Thoracic aorta endothelial cell (primary cell): ENCODE measurements around a stretch of chr5.

GRCh38 chr5:170771467-170771948 is 12.0 kb upstream of the GABRP start:
- CAGE, long polyA plus RNA: no peak

- CAGE, long polyA plus RNA: no peak
These were observed 141.4 kb upstream of the SMIM23 start for GRCh38 chr5:171644223-171644574.

GRCh38 chr5:172047052-172047559 is 40.7 kb upstream of the FBXW11 start:
- CAGE, long polyA plus RNA: no peak

DNA sequence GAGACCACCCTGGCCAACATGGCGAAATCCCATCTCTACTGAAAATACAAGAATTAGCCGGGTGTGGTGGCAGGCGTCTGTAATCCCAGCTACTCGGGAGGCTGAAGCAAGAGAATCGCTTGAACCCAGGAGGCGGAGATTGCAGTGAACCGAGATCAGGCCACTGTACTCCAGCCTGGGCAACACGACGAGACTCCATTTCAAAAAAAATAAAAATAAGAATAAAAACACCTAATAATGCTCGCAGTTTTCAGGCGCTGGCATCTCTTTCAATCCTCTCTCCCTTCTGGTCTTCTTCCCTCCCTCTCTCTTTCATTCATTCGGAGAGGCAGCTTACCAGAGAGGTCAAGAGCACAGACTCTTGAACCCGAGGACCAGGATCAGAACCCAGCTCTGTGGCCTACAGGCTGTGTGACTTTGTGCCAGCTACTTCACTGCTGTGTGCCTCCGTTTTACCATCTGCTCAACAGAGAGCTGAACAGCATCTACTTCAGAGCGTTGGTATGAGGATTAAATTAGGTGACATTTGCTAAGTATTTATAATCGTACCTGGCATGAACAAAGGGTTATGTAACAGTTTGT is 87.3 kb downstream of the STK10 start:
- CAGE, long polyA plus RNA: no peak

- CAGE, long polyA plus RNA: no peak
These were observed 69.8 kb downstream of the STK10 start for GRCh38 chr5:172118099-172118822.

- CAGE, long polyA plus RNA: no peak
These were observed 14.3 kb downstream of the STK10 start for GRCh38 chr5:172173639-172174237.

GRCh38 chr5:172174627-172175249 is 13.3 kb downstream of the STK10 start:
- CAGE, long polyA plus RNA: no peak

DNA sequence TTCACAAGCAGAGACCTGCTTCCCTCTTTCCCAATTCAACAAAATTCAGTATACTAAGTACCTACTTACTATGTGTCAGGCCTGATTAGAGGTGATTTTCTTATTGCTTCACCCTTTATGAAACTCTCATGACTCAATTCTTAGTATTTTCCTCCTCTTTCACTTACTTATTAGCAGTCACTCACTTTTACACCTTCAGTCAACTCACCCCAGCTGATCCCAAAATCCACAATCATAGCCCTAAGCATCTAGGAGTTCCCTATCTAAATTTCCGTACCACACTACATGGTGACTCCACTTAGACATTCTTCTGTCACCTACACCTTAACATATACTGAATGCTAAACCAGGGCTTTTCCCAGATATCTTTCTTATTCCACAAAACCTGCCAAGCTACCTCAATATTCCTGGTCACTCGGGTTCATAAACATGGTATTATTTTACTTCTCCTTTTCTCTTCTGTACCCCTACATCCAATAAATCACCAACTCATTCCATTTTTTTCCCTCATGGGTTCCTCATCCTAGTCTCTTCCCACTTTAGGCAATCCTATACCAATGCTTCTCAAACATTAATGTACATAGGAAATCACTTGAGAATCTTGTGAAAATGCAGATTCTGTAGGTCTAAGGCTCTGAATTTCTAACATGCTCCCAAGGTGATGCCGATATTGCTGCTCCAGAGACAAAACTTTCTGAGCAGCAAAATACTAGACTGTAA is 7.9 kb downstream of the UBTD2 start:
- CAGE, long polyA plus RNA: no peak

DNA sequence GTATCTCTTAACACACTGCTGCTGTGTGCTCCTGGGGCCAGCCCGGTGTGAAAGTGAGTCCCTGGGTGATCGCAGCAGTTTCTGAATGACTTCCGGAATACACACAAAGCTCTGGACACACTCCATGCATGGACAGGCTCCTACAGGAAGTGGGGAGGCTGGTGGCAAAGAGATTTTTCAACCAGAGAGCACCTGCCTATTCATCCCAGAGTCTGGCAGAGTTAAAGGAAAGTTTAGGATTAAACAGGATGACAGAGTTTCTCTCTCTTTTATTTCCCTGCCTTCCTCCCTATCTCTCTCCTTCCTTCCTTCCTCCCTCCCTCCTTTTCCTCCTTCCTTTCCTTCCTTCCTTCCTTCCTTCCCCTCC is 38.5 kb upstream of the UBTD2 start:
- CAGE, long polyA plus RNA: no peak

GRCh38 chr5:172333806-172334717 is 50.5 kb upstream of the UBTD2 start:
- CAGE, long polyA plus RNA: no peak

- CAGE, long polyA plus RNA: no peak
These were observed 81.4 kb upstream of the UBTD2 start for GRCh38 chr5:172364924-172365342.

GRCh38 chr5:172381485-172382423 is 72.6 kb downstream of the SH3PXD2B start:
- CAGE, long polyA plus RNA: no peak

DNA sequence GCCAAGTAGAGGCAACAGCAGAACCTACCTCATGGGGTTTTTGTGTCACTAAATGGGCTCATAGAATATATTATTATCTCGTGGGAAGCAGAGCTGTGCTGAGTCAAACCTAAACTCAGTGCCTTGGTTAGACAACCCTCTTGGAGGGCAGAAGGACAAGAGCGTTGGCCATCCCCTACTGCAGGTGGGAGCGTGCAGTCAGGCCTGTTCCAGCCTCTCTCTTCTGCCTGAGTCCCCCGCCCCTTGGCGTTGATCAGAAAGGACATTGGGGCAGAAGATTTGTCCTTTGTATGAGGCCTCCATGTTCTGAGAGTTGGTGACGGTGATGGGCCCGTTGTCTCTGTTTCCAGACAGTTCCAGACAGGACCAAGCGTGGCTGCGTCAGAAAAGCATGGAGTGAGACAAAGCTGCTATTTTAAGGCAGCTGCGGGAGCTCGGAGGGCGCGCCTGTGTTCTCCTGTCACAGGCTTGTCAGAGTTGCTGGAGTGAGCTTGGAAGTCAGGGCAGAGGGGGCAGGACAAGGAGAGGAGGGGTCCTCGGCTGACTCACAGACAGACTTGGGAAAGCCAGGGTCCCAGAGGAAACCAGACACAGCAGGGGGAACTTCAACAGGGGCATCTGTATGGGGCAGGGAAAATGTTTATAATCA is 32.1 kb upstream of the SH3PXD2B start:
- CAGE, long polyA plus RNA: no peak

DNA sequence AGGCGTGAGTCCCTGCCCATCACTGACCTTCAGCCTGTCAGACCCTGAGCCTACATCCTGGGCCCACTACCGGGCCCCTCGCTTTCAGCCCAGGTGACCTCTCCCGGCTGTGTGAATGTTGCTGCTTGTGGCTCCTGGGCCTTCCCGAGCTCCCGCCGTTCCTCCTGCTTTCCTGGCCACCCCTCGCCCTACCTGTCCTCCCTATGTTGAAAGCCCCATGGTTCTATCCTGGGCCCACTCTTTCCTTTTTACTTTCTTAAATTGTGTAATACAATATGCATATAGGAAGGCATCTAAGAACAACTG is 36.8 kb downstream of the NEURL1B start:
- CAGE, long polyA plus RNA: no peak

GRCh38 chr5:172683793-172684424 is 42.8 kb downstream of the NEURL1B start:
- CAGE, long polyA plus RNA: no peak

DNA sequence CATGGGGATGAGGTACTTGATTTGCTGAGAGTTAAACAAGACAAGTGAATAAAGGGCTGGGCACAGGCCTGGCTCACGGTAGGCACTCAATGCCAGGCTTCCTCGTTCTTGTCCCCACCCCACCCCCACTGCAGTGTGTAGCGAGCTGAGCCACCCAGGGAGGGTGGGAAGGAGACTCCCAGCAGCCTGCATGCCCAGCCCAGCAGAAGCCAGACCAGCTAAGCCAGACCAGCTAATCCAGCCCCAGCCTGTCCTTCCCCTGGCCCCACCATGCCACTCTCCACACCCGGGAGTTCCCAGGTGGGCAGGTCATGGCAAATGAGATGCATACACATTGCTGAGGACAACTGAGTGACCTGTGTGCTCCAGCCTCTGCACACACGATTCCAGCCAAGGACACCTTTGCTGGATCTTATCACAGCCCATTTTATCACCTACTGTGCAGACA is 26.8 kb downstream of the DUSP1 start:
- CAGE, long polyA plus RNA: no peak

DNA sequence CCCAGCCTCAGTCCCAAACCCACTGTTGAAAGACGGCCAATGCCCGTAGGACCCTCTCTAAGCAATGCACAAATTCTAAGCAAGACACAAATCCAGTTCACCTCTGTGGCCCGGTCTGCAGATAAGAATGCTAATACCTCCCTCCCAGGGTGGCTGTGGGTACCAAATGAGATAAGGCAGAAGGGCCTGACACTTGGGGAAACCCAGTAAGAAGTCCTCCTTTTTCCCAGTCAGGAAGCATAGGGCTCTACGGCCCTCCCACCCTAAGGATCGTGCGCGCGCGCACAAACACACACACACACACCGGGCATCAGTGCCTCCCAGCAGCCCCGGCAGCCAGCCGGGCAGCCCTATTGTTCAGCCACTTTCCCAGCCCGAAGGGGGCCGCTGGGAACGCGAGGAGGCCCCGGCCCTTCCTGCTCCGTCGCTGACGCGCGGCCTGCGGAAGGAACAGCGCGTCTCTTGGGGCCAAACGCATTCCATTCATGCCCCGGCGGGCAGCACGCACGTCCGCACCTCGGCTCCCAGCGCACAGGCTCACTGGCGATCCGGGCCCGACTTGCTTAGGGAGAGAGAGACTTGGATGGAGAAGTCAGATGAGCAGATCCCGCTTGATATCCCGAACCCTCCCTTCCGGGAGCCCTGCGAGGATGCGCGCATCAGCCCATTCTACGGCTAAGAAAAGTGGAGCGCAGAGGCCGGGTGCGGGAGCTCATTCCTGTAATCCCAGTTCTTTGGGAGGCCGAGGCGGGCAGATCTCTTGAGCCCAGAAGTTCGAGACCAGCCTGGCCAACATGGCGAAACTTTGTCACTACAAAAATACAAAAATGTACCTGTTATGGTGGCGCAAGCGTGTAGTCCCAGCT is 22.6 kb downstream of the DUSP1 start:
- CAGE, long polyA plus RNA: no peak

GRCh38 chr5:172757959-172759192 is 12.6 kb downstream of the DUSP1 start:
- CAGE, long polyA plus RNA: no peak

DNA sequence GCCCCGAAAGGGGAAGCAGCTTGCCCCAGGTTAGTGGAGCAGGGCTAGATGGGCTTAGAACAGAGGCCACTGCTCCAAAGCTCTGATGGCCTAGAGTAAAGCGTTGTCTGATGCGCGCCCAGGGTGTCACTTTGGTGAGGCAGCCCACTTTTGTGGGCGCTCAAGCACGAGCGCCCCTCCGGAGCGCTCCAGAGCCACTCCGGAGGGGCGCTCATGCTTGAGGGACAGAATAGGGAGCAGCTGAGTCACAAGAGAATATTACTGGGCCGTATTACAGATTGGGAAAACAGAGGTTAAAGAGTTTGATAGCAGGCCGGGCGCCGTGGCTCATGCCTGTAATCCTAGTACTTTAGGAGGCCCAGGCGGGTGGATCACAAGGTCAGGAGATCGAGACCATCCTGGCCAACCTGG is 7.0 kb downstream of the DUSP1 start:
- CAGE, long polyA plus RNA: no peak

DNA sequence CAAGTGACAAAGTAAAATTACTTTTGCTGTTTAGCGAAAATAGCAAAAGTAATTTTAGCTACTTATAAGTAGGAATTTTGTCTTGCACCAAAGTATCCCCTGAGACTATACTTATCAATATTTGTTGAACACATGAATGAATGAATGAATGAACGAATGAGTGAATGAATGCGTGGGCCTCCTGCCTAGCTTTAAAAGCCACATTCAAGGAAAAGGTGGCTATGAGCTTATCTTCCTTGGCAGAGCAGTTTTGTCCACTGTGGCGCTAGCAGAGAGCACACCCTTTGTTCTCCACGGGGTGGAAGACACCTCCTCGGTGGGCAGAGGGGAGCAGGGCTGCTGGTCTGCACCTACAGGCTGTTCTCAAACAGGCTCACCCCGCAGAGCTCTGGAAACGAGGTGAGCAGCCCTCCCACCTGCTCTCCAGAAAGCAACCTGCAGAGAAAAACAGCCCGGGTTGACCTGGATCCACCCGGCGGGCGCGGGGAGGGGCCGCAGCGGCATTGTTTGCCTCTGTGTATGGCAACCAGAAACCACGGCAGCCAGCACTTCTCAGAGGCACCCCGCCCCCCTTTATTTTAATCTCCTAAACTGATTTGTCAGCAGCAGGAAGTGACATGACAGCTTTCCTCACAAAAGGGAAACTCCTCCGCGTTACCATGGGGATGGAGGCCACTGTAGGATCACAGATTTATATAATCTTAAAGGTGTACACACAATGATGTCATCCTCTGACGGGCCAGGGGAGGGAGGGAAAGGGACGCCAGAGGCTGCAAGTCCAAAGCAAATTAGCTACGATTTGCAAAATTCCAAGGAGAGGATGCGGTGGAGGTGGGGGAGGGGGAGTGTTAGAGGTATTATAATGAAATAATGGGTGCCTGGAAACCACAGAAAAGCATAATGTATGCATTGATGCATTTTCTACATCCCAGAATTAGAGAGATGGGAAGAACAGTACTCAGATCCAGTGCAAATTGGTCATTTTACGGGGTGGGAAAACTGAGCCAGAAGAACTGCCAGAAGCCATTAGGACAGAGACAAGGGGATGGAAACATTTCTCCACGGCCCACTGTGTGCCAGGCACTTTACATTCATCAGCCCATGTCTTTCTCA is 5.8 kb downstream of the DUSP1 start:
- CAGE, long polyA plus RNA: no peak